Cerebellum (tissue), 5 donors: Measurements from ENCODE around the genes CGB2 and SLC6A16.

GRCh38 chr19:48646557-48646911, 547 bp upstream of the CA11 start:
- PRO-cap, 3 experiments, result peak in 3 of 3 experiments; most common plus-strand start chr19:48646769 (in 3); most common minus-strand start chr19:48646662 (in 1)
- RAMPAGE, long total RNA, result no peak

DNA sequence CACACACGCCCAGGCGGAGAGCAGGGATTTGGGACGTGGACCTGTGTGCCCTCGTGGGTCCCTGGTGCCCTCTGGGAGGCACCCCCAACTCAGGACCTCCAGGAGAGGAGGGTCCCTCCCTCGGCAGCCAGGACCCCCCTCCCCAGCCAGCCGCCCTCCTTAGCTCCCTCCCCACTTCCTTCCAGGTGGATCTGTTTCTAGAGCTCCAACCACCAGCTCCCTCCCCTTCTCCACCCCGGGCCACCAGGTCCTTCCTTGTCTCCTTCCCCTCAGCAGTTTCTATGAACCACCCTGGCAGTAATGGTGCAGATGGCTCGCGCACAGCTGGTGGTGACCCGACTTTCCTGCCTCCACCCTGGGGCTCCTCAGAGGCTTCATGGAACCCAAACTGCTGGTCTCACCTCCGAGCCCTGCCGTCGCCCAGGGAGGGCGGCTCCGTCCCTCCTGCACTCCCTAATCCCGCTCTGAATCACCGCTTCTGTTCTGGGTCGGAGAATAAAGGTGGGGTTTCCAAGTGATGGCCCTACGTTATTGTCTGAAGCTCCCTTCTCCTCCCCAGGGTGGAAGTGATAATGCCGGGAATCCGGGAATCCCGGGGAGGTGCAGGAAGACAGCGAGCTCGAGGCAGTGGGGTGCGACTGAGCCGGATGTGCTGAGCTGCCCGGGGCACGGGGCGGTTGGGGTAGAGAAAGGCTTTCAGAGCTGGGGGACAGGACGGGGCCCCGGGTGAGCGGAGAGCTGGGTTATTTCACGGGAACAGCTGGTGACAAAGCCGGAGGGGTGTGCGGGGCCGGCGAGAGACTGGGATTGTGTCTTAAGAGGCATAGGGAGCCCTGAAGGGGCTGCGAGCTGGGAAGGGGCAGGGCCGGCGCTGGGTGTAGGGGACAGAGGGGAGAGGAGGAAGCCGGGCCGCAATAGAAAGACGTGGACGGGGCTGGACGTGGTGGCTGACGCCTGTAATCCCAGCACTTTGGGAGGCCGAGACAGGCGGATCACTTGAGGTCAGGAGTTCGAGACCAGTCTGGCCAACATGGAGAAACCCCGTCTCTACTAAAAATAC, 691 bp downstream of the FUT2 start:
- PRO-cap, 3 experiments, result peak in 2 of 3 experiments; most common plus-strand start position 368 of the sequence (in 1); most common minus-strand start position 193 of the sequence (in 1)
- RAMPAGE, long total RNA, result no peak

DNA sequence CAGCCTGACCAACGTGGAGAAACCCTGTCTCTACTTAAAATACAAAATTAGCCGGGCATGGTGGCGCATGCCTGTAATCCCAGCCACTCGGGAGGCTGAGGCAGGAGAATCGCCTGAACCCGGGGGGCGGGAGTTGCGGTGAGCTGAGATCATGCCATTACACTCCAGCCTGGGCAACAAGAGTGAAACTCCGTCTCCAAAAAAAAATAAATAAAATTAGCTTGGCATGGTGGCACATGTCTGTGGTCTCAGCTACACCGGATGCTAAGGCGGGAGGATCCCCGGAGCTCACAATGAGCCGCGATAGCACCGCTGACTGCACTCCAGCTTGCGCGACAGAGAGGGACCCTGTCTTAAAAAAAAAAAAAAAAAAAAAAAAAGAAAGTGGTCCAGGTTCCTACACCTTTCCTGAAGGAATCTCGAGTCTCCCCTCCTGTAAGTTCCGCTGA, 662 bp downstream of the FUT1 start:
- PRO-cap, 3 experiments, result no peak in any of the 3 experiments
- RAMPAGE, long total RNA, result no peak

DNA sequence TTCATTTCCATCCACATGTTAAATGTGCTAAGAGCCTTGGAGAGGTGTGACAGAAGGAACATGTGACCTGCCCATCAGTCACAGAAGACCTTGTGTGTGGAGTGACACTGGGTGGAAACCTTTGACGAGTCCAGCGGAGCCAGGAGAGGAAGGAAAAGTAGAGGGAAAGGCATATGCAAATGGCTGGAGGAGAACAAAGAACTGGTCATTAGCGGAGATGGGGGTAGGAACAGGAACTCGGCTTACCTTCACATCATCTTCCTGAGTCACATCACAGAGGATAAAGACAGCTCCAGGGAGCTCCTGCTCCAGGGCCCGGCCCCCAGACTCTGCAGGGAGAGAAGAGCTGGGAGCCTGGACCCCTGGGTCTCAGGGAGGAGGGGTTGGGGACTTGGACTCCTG, 2.3 kb downstream of the HSD17B14 start:
- PRO-cap, 3 experiments, result no peak in any of the 3 experiments
- RAMPAGE, long total RNA, result no peak

DNA sequence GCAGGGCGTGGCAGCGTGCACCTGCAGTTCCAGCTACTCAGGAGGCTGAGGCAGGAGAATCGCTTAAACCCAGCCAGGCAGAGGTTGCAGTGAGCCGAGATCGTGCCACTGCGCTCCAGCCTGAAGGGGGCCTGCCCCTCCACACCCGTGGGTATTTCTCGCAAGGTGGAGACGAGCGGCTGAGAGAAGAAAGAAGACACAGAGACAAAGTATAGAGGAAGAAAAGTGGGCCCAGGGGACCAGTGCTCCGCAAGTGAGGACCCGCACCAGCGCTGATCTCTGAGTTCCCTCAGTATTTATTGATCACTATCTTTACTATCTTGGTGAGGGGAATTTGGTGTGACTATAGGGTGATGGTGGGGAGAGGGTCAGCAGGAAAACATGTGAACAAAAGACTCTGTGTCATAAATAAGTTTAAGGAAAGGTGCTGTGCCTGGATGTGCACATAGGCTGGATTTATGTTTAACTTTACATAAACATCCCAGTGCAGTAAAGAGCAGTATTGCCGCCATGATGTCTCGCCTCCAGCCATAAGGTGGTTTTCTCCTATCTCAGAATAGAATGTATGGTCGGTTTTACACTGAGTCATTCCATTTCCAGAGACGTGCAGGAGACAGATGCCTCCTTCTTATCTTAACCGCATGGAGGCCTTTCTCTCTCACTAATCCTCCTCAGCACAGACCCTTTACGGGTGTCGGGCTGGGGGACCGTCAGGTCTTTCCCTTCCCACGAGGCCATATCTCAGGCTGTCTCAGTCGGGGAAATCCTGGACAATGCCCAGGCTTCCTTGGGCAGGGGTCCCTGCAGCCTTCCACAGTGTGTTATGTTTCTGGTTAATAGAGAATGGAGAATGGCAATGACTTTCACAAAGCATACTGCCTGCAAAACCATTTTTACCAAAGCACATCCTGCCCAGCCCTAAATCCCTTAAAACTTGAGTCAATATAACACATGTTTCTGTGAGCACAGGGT, 6.8 kb downstream of the TULP2 start:
- PRO-cap, 3 experiments, result no peak in any of the 3 experiments
- RAMPAGE, long total RNA, result no peak

GRCh38 chr19:48895781-48896684, 2.5 kb downstream of the TULP2 start:
- PRO-cap, 3 experiments, result peak in 2 of 3 experiments; most common plus-strand start chr19:48896424 (in 1); most common minus-strand start chr19:48896286 (in 2)
- RAMPAGE, long total RNA, result no peak

DNA sequence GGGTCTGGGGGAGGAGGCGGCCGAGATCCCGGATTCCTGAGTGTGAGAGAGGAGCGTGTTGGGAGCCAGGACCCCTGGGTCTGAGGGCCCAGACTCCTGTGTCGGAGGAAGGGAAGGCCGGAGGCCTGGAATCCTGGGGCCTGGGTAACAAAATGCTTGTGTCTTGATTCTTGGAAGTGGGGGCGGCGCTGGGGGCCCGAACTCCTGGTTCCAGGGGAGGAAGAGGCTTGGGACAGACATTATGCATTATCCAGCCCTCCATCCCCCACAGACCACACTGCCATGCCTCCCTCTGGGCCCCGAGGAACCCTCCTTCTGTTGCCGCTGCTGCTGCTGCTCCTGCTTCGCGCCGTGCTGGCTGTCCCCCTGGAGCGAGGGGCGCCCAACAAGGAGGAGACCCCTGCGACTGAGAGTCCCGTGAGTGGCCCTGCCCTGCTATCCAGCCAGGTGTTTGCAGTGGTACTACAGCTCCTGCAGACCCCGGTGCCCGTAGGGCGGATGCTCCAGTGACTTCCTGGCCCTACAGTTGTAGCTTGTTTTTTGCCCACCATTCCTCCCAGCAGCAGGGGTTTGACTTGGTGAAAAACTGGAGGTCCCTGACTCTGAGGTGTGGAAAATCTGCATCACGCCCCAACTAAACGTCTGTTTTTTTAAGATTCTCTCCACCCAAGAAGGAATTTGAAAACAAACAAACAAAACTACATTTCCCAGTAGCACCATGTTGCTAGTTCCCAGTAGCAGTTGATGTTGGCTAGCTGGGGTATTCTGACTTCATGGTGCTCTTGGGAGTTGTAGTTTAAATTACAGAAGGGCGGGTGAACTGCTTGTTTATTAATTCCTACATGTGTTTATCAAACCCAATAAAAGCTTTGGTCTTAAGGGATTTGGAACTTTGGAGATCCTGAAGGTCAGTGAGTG, 662 bp downstream of the NUCB1 start:
- PRO-cap, 3 experiments, result no peak in any of the 3 experiments
- RAMPAGE, long total RNA, result no peak

DNA sequence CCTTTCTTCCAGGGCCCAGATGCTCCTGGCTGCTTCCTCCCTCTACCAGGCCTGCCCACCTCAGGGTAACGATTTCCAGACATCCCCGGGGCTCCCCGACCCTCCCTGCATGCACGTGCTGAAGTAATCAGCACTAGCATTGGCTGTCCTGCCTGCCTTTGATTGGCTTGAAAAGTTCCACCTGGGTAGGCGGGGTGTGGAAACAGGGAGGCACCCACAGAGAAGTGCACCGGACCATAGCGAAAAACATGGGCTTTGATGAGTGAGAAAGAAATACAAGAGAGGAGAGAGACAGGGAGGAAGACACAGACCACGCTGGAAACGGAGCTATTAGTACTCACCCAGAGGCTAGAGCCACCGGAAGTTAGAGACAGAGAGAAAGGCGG, 529 bp upstream of the ENSG00000268655 start:
- PRO-cap, 3 experiments, result no peak in any of the 3 experiments
- RAMPAGE, long total RNA, result no peak

- PRO-cap, 3 experiments, result no peak in any of the 3 experiments
- RAMPAGE, long total RNA, result no peak
These were observed at the start of gene CGB2 for GRCh38 chr19:49031690-49032198. CGB2 (plus strand) TSS chr19:49031890.

GRCh38 chr19:49142725-49143448, 12.3 kb downstream of the HRC start:
- PRO-cap, 3 experiments, result peak in 3 of 3 experiments; most common plus-strand start chr19:49143182 (in 1); most common minus-strand start chr19:49143004 (in 2)
- RAMPAGE, long total RNA, result no peak

- PRO-cap, 3 experiments, result no peak in any of the 3 experiments
- RAMPAGE, long total RNA, result no peak
These were observed 6.4 kb downstream of the HRC start for GRCh38 chr19:49148701-49149195.

DNA sequence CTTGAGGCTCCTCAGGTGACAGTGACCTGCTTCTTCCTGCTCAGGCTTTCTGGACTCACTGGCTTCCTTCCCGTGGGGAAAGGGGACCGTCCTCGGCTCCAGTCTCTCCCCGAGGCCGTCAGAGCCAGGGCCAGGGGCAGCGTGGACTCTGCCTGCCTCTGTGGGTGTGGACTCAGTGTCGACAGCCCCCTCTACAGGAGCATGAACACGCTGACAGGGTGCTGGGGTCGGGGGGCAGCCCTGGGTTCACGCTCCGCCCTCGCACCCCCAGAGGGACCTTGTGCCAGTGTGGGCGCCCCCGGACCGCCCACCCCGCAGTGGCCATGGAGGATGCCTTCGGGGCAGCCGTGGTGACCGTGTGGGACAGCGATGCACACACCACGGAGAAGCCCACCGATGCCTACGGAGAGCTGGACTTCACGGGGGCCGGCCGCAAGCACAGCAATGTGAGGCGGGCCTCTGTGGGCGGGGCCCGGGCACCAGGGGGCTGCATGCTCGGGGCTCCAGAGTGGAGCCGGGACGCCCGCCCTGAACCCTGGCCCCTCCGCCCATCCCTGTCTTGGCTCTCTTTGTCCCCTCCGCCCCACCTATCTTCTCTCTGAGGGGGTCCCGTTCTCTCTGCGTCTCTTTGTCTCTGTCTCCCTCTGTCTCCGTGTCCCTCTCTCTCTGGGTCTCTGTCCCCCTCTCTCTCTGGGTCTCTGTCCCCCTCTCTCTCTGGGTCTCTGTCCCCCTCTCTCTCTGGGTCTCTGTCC, 8.4 kb downstream of the TRPM4 start:
- PRO-cap, 3 experiments, result no peak in any of the 3 experiments
- RAMPAGE, long total RNA, result no peak

GRCh38 chr19:49325090-49325532, at the start of gene SLC6A16:
SLC6A16 (minus strand) TSS chr19:49325191.
- PRO-cap, 3 experiments, result no peak in any of the 3 experiments
- RAMPAGE, long total RNA, result no peak

DNA sequence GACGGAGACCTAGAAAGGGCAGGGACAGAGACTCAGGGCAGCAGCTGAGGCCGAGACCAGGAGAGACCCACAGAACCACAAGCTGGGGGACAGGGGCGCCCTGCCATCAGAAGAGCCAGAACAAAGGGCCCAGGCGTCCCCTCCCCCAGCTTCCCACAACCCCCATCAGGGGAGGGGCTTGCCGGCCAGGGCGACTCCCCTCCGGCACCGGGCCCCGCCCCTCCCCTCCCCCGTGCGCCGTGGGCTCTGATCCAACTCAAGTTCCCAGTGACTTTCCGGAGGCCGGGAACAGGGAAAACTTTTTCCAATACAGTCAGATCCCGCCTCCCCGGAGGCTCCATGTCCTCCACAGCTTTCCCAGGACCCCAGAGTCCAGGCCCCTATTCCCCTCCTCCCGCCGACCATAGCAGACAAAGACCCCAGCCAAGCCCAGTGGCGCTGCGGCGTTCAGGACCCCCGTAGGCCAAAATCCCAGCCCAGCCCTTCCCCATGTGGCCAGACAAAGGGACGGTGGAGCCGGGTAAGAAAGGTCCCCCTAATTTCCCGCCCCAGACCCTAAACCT, 748 bp downstream of the TEAD2 start:
- PRO-cap, 3 experiments, result peak in 2 of 3 experiments; most common plus-strand start position 270 of the sequence (in 1); most common minus-strand start position 122 of the sequence (in 1)
- RAMPAGE, long total RNA, result no peak

GRCh38 chr19:49395429-49396202, 7.6 kb downstream of the KASH5 start:
- PRO-cap, 3 experiments, result peak in 2 of 3 experiments; most common plus-strand start chr19:49395874 (in 1); most common minus-strand start chr19:49395575 (in 2)
- RAMPAGE, long total RNA, result no peak

- PRO-cap, 3 experiments, result no peak in any of the 3 experiments
- RAMPAGE, long total RNA, result no peak
These were observed 10.0 kb downstream of the PTH2 start for GRCh38 chr19:49413176-49413790.

GRCh38 chr19:49422234-49422881, 883 bp downstream of the PTH2 start:
- PRO-cap, 3 experiments, result peak in 1 of 3 experiments; most common plus-strand start chr19:49422577 (in 1); most common minus-strand start chr19:49422469 (in 1)
- RAMPAGE, long total RNA, result no peak

DNA sequence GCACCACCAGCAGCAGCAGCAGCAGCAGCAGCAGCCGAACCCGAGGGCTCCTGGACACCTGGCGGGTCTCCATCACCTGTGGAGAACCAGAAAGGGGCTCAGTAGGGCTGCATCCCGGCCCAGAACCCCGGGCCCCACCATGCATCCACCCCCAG, 97 bp downstream of the PTH2 start:
- PRO-cap, 3 experiments, result no peak in any of the 3 experiments
- RAMPAGE, long total RNA, result no peak

GRCh38 chr19:49443368-49444170, 2.2 kb upstream of the SLC17A7 start:
- PRO-cap, 3 experiments, result peak in 1 of 3 experiments; most common minus-strand start chr19:49443513 (in 1)
- RAMPAGE, long total RNA, result no peak

DNA sequence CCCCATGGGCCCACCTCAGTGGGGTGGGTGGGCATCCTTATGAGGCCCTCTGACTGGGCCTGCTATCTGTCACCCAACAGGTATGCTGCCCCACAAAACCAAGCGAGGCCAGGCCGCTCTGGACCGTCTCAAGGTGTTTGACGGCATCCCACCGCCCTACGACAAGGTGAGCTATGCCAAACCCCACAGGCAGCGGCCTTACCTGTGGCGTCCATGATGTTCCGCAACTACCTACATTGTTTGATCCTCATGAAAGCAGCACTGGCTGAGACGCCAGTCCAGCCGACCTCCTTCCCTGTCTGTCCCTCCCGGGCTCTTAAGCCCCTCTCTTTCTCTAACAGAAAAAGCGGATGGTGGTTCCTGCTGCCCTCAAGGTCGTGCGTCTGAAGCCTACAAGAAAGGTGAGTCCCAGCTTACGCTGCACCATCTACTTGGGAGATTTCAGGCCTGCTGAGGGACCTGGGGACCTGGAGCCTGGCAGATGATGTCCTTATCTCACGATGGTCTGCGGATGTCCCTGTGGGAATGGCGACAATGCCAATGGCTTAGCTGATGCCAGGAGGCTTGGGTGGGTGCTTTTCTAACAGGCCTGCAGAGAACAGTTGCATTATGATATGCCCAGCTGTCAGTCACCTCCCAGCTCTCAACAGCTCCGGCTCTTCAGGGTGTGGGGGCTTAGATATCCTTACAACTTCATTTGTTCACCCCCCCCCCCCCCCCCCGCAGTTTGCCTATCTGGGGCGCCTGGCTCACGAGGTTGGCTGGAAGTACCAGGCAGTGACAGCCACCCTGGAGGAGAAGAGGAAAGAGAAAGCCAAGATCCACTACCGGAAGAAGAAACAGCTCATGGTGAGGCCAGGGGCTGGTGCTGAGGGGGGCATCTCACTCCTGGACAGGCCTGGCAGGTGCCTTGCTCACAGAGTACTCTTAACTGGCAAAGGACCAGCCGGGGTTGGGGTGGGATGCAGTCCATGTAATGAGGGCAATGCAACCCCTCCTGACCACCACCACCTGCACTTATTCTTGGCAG, 3.6 kb downstream of the RPL13A start:
- PRO-cap, 3 experiments, result no peak in any of the 3 experiments
- RAMPAGE, long total RNA, result no peak